ENCODE measurements around the genes MAGEE2, CYSLTR1 and RTL3.

DNA sequence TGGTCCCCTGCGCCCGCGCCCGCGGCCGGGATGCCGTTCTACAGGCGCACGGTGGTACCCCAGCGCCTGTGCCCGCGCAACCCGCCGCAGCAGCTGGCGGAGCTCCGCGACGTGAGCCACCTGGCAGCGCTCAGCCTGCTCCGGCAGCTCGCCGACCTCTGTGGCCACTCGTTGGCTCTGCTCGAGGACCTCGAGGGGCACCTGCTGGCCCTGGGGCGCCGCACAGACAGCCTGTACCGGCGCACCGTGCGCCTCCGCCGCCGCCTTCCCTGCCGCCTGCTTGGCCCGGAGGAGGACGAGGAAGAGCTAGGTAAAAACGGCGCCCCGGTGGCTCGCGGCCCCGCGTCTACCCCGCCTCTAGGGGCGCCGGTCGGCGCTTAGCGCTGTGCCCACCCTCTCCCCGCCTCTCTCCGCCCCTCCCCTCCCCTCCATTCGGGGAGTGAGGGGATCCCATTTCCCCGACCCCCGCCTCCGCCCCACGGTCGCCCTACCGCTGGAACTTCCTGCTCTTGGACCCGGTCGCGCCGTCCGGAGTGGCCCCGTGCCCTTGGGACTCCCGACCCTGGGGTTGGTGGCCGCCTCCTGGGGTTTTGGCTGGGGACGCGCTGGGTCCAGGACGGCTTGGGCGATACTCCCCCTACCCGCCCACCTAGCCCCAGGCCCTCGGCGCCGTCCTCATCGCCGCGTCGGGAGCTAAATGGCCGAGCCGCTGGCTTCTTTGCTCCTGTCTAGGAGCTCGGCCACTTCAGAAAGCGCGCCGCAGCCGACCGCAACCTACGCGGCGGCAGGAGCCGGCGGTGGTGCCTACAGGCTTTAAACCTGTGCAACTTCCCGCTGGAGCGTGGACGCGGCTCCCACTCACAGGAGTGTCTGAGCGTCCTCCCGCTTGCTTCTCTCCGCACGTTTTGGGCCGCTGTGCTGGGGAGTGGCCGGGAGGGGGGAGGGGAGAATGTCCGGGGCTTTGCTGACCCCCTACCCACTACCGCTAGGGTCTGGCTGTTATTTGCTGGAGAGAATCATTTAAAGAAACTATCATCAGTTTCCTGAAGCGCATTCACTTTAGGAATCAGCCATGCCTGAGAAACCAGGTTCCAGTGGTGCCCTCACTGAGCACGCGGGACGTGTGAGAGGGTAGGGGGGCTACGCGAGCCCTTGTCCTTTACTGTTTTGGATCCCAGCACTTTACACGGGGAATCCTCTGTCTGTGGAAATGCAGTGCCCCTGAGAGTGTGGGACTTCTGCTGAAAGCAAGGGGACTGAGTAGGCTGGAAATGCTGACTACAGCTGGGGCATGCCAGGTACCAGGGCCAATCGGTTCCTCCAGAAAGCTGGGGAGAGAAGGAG, 885 bp downstream of the NHSL2 start:
- PRO-cap: bidirectional peak, plus-strand start at position 498 of the sequence, minus-strand start at position 278 of the sequence

DNA sequence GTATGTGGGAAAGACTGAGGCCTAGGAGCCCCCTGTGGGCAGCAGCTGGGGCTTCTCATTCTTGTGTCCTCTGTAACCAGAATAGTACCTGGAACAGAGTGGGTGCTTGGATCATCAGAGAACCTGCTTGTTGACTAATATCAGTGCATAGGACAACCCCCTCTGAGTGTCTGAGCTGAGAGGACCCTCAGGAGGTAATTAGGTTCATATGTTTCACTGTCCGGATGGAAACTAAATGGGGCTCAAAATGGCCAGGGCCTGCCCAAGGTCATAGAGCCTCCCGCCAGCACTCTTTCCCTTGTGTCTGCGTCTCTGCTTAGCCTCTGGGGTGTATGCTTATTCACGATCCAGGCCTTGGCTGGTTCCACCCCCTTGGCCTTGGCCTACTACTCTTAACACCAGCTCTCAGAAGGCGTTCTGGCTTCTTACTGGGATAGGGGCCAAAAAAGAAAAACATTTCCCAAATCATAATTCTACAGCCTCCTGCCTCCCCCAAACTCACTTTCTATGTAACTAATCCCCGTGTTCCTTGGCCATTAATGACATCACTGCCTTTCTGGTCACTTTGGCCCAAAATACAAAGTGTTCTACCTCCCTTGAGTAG, 118.7 kb upstream of the PIN4 start:
- PRO-cap: no peak

DNA sequence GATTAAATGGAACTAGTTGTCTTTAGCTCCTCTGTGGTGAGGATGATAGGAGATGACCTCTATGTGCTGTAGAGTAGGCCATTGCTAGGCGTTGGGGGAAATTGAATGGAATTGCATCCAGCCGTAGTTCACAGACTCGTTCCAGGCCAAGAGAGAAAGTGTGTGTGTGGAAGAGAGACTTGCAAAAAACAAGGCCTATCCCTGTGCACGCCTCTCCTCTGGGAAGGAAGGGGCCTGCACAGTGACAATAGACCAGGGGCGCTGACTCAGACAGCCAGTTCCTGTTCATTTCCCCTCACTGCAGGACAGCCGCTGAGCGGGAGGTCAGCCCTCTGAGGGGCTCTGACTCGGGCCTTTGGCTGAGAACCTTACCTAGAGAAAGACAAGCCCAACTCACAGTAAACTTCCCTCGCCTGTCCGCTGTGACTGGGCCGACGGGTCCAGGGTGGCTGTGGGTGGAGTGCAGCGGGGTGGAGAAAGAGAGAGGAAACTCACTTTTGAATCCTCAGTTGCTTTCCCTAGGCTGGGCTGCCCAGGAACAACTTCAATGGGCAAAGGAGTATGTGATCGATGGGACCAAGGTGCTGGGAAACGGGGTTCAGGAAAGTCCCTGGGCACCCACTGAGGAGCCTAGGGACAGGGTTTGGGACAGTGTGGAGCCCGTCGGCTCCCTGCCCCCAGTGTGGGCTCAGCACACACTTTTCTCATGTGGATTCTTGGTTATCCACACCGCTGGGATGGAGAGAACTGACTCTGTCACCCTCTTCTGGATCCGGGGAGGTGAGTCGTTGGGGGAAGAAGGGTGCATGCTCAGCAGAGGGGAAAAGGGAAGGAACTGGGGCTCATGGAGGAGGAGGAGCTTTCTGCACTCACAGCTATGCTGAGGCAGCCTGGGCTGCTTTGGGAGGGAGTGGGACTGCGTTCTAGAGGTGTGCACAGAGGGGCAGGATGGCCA, 101.8 kb upstream of the PIN4 start:
- PRO-cap: no peak

GRCh38 chrX:72121209-72122106, 60.1 kb upstream of the PIN4 start:
- PRO-cap: no peak

DNA sequence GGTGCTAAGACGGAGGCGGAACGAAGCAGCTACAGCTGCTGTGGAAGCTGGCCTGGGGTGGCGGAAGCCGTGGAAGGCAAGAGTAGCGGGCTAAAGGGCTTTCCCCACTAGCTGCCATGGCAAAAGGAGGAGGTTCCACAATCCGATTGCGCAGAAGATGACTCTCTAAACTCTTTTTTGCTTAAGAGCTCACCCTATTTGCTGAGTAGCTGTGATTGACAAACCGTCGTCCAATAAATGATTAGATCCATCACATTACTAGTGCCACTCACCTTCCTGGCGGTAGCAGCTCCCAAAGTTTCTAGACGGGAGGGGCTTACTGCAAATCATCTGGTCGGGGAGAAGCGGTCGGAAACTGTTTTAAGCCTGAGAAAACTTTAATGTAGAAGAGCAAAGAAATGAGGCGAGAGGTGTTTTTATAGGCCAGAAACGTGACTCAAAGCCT, 48.7 kb upstream of the PABPC1L2A start:
- PRO-cap: no peak

DNA sequence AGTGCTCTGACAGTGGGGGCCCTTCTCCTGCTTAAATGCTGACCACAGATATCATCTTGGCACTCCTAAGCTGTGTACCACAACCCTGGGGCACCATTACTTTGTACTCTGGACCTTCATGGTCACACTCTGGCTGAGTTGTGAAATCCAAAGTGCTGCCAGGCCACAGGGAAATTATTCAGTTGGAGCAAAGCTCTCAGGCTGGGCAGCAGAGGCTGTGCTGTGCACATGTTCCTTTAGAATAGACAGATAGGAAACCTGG, 48.7 kb upstream of the CDX4 start:
- PRO-cap: no peak

DNA sequence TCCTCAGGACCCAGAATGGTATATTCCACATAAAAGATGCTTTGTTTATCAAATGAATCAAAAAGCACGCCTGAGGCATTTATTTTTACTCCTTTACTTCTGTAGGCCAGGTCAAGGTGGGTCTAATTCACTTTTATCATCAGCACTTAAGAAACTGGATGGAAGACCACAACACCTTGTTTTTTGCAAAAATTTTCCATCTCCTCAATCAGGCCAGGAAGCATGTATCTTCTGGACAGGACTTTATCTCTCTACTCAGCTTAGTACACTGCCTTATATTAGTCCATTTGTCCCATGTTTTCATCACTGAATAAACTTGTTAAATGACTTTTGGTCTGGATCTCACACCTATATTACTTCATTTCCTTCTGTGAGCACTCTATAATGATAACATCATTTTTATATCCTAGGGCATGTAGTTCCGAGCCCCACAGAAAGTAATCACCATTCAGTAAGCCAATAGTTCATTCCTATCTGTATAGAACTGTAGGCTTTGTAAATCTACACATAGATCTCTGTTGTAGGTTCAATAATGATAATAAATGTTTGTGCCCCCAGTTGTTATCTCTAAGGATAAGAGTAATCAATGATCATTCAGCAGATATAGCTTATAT, 260.6 kb downstream of the CHIC1 start:
- PRO-cap: no peak

DNA sequence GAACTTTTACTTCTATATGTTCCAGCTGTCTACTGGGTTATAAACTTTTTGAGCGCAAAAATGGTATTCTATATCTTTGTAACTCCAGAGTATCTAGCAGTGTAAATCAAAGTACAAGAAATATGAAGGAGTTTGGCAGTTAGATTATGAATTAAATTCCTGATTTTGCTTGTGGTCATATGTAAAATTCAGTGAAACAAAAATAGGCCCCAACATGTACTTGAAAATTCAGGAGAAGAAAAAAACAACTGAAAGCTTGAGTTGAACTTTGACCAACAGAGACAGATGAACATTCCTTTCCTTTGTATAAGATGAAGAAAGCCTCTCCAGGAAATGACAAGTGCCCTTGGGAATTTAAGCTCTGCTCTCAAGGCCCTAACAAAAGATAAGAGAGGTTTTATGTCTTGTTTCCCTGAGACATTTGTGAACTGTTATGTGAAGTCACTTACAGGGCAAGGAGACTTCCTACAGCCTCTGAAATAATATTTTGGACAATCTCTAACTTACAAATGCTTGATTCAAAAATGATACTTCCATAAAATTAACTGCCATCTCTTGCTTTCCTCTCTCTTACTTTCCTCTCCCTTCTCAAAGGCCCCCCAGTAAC, 354.3 kb downstream of the CHIC1 start:
- PRO-cap: no peak

DNA sequence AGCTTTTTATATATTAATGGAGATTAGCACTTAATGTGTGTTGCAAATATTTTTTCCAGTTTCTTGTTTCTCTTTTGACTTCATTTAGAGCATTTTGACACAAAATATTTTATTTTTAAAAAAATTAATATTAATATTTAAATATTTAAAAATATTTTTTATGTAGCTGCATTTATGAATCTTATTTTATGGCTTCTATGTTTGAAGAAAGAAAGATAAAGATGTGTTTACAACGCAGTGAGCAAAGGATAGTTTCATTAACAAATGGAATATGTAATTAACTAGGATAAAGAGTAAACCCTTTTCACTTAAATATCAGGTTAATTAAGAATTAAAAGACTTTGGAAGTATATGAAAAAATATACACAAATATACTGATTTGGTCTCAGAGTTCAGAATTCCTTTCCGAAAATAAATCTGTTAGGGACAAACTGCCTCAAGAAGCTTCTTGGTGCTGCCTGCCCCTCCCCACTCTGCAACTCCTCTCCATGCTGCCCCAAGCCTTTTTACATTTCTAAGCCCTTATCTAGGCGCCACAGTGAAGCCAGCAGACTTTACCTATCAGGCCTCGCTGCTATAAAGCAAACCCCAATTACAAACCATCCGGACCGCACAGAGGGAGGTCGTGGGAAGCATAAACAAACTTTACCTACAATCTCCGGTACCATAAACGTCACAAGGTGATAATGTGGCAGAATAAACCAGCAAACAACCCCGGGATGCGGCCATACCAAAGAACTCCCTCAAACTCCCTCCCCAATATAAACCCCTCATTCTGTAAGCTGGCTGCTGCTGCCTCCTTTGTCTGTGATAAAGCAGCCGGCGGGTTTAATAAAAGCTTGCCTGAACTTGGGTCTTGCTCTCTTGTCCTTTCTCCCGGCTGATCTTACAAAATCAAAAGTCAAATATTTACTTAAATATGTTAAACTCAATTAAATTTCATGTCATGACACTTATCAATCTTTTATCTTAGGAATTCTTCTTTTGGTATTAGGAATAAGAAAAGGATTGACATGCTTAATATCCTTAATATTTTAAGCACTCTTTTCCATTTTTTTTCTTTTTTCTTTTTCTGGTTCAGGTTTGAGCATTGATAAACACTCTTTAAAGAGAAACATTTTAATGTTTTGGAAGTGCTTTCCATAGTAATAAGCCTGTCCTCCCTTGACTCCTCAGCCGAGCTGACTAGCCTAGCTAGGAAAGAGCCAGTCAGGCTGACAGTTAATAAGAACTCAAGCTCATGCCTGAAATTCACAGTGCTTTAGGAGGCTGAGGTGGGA, 54.0 kb upstream of the ZCCHC13 start:
- PRO-cap: no peak

DNA sequence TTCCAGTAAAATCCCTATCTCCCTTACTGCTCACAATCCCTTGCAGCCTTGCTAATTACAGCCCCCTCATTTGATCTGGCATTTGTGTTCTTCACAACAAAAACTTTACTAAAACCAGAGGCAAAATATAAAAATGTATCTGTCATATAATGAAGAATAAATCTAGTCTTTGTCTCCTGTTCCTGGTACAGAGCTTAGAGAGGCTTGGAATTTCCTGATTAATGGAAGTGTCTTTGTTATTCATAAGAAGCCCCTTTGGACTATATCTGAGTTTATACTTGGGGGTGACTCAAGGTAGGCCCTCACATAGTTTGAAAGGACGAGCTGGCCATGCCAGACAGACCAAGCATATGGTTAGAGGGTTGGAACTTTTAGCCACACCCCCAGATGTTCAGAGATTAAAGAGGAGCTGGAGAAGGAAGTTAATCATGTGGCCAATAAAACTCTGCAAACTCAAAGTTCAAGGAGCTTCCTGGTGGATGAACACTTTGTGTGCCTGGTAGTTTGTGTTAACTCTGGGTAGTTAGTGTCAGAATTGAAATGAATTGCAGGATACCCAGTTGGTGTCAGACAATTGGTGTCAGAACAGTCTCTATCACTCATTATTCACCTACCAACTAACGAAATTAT, 52.6 kb upstream of the ZCCHC13 start:
- PRO-cap: no peak

- PRO-cap: no peak
These were observed 40.6 kb downstream of the MAGEE2 start for GRCh38 chrX:75744469-75744825.

DNA sequence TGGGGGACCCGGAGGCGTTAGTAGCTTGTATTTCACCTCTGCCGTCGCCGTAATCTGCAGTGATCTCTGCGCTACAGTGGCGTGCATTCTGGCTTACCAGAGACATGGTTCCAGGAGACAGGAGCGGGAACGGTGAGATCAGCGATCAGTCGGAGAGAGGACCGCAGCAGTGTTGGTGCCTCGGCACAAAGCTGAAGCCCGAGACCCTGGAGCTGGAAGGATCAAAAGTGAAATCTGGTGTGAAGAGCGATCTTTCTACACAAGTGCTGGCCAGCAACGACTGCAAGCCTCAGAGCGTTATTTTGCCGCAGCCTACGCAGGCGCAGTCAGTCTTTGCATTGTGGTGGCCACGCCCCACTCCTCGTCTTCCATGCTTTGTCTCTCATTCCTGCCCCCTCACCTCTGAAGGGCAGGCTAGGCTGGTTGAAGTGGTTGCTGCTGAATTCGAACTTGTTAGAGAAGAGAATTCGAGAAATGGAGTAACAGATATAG, at the start of gene MAGEE2:
Gene MAGEE2 (minus strand): TSS at position 309 of the 492 bp plus-strand sequence.
- PRO-cap: no peak

- PRO-cap: no peak
These were observed at the start of gene CYSLTR1 for GRCh38 chrX:78327005-78328070. TSS of gene CYSLTR1 (minus strand) at chrX:78327611.

DNA sequence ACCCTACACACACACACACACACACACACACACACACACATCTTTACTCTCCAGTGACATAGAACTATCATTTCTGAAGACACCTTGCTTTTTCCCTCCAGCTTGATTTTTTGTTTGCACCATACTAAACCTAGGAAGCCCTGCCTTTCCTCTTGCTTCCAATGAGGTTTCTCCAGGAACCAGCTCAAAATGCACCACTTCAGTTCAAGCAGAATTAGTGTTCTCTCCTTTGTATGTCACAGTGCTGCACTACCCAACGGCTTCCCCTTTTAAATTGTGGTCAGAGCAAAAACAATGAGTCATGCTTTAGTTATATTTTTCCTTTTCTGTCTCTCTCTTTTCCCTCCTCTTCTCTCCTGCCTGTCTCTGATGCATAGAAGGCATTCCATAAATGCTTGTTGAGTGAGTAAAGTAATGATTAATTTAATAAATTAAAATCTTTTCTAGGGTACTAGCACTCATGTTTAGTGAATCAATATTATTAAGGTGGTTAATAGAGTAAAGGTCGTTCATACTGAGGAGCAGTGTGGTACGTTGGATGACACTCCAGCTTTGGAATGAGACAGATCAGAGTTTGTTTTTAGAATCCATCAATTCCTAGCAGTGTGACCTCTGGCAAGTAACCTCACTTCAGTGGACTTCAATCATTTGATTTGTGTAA, 5.9 kb downstream of the RTL3 start:
- PRO-cap: no peak

GRCh38 chrX:78659260-78659705, at the start of gene RTL3:
TSS of gene RTL3 (minus strand) at chrX:78659328.
- PRO-cap: no peak

GRCh38 chrX:78754779-78755436, 7.4 kb downstream of the LPAR4 start:
- PRO-cap: no peak

- PRO-cap: no peak
These were observed 66.4 kb upstream of the GPR174 start for GRCh38 chrX:79078020-79078616.

GRCh38 chrX:79133662-79134504, 10.6 kb upstream of the GPR174 start:
- PRO-cap: no peak

- PRO-cap: no peak
These were observed 108.1 kb downstream of the ITM2A start for GRCh38 chrX:79258939-79259466.

DNA sequence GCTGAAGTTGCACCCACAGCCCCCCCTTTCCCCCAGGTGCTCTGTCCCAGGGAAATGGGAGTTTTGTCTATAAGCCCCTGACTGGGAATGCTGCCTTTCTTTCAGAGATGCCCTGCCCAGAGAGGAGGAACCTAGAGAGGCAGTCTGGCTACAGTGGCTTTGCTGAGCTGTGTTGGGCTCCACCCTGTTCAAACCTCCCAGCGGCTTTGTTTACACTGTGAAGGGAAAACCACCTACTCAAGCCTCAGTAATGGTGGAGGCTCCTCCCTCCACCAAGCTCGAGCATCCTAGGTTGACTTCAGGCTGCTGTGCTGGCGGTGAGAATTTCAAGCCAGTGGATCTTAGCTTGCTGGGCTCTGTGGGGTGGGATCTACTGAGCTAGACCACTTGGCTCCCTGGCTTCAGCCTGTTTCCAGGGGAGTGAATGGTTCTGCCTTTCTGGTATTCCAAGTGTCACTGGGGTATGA, 41.9 kb downstream of the ITM2A start:
- PRO-cap: no peak